Fibroblast of villous mesenchyme (primary cell): ENCODE data around the genes HRH4 and CDH2.

DNA sequence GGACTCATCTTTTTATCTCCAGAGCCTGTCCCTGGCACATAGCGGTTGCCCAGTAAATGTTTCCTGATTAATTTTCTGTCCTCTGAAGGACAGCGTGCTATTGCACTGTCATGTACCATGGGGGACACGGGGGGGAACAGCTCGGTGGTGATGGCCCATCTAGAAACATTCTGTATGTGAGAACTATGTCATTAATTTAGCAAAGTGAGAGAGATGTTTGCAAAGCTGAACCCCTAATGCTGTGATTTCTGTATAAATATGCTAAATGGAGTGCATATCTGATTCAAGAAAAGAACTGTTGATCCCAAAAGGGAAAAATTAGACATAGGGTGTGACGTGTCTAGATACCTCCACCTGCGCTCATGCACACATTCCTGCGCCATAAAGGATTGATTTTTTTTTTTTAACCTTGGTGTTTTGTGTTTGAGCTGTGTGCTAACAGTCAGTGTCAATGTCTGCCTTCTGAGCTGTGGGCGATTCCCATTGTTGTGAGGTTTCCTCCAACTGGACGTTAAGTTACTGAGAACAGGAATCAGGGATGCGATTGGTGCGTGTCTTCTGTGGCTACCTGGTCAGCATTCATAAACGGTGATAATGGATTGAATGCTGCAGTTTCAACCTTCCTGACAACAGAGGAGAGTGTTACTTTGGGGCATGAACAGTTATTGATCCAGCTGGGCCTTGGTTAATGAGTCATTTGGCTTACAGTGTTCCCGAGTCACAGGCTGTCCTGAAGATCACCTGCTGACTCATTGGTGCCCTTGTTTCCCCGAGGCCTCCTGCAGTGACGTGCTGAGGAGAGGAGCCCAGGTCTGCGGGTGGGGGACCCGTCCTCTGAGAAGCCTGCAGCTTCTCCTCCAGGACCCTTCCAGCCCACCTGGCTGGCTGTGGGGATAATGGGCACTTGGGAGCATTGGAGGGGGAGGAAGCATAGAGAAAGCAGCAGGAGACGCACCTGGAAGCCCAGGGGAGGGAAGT lies 26.0 kb upstream of the CABYR start:
- CAGE, long polyA plus RNA = no peak

DNA sequence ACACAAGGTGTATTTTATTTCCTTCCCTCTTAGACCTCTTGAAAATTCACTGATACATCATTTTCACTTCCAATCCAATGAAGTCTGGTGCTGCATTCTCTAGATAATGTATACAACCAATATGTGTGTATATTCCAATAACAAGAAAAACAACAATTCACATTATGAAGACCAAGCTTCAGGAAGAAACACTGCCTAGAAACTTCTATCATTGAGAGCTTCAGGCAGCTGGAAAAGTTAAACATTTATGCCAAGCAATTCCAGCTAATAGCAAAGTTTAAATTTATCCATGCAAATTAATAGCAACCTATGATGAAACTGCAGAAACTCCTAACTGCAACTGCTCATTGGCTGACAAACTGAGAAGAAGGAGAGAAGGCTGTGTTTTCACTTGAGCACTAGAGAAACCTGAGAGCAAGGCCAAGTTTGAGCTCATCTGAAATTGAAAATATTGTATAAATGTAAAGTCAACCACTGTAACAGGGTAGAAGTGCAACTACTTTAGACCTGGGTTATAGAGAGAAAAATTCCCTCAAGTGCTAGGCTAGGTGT lies 50.0 kb downstream of the CABYR start:
- CAGE, long polyA plus RNA = no peak

DNA sequence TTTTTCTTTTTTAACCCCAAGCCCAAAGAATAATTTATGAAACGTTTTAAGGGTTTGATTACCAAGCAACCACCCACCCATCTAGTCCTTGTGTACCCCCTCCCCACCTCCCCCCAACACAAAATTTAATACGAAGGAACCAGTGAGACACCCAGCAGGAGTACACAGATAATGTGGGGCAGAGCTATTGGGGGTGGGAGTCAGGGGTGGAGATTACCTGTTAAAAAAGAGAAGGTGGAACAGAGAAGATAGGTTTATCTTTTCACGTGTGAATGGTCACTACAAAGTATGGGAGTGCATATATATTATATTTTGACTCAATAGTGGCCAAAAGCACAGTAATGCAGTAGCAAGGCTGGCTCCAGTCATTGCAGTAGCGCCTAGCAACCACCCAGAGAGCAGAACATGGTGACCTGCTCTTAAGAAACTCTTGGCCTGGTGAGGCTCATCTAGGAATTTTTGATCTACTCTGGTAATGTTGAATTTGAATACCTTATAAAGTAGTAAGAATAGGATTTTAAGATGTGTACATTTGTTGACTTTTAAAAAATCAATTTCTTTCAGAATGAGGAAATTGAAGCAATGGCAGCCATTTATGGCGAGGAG lies 988 bp downstream of the IMPACT start:
- CAGE, long polyA plus RNA = no peak

- CAGE, long polyA plus RNA = no peak
Observed at GRCh38 chr18:24460293-24460694, at the start of gene HRH4. Gene HRH4, plus strand, starts transcription at chr18:24460637.

DNA sequence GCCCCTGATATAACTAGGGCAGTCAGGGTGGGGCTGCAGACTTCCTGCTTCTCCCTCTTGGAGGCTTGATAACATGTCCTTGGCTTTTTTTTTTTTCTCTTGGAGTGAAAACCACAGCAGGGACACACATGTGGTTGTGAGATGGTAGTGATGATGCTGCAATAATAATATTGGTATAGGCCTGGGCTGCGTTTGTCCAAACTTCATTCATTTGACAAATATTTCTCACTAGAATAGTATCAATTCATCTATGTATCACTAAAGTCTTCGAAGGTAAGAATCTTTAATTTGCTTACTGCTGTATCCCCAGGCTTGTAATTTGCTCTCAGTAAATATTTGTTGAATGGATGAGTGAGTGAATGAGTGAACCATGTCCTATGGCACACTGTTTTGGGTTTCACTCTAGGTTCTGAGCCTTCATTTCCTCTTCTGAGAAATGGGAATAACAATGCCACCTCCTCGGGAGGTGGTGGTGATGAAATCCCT lies 437.6 kb downstream of the ZNF521 start:
- CAGE, long polyA plus RNA = no peak

GRCh38 chr18:24987523-24987976 lies 364.4 kb downstream of the ZNF521 start:
- CAGE, long polyA plus RNA = no peak

DNA sequence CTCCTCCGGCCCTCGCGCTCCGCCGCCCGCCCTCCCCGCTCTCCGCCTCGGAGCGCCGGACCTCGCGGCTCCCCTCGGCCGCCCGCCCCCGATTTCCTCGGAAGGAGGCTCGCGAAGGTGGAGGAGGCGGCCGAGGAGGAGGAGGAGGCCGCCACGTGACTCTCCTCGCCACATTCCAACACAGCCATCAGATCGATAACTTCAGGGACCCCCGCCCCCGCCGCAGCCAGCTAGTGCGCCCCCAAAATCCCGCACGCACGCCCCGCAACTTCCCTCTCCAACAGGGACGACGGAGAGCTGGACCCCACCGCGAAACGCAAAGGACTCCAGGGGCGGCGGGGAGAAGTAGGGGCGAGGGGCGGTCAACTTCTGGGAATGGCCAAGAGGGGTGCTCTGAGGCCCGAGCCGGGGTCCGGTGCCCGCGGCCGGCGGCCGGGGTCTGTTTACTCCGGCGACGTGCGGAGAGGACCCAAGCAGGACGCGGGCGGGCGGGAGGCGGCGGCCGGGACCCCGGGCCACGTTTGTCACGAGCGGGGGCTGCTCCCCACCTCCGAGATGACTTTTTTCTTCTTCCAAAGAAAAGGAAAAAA lies 2.0 kb downstream of the ZNF521 start:
- CAGE, long polyA plus RNA = no peak

- CAGE, long polyA plus RNA = no peak
Observed at GRCh38 chr18:25466981-25467835, 115.2 kb upstream of the ZNF521 start.

DNA sequence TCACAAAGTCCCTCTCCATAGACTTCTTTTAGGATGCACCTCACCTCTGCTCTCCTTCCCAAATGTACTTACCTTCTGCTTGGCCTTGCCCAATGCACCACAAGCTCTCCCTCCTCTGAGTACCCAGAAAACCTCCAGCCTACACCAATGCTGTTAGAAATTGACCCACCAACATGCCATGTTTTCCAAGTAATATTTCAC lies 359.5 kb upstream of the ZNF521 start:
- CAGE, long polyA plus RNA = no peak

DNA sequence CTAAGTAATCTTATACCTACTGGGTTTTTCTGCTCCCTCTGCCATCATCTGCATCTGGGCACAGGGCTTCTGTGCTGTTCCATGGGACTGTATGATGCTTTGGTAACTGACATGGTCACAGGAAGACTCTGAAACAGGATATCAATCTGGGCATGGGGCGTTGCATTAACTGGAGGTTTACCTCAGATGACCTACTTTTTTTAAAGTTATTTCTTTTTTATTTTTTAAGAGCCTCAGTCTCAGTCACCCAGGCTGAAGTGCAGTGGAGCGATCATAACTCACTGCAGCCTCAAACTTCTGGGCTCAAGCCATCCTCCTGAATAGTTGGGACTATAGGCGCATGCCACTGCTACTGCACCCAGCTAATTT lies 365.3 kb downstream of the SS18 start:
- CAGE, long polyA plus RNA = no peak

DNA sequence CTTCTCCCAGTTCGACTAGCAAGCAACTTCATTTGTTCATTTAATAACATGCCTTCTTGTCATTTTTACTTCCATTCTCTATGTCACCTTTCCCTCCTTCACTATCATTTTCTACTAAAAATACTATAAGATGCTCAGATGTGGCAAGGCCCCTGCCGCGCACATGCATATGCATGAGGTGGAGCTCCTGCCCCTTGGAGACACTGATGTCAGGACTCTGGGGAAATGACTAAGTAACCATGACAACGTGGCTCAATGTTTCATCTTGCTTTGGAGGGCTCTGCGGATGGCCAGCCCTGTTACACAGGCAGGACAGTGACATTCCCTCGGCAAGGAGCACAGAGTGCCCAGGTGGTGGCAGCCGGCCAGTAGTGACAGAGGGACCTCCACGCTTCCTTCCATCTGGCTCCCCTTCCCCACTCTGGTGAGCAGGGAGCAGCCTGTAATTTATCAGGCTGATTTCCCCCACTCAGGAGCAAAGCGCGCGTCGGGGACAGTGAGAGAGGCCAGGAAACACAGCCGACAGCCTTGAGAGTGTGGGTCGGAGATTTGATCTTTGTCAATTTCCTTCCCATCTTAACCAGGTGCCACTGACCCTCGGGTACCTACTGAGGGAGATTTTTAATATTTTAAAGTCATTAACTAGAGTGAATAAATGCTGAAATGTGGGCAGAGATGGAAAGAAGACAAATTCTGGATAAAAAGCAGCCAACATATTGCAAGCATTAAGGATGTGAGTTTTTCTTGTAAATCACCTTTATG lies 364.0 kb downstream of the SS18 start:
- CAGE, long polyA plus RNA = no peak

GRCh38 chr18:26227166-26227384 lies 830 bp downstream of the TAF4B start:
- CAGE, long polyA plus RNA = no peak

GRCh38 chr18:26703213-26704060 lies 155.1 kb upstream of the KCTD1 start:
- CAGE, long polyA plus RNA = no peak

DNA sequence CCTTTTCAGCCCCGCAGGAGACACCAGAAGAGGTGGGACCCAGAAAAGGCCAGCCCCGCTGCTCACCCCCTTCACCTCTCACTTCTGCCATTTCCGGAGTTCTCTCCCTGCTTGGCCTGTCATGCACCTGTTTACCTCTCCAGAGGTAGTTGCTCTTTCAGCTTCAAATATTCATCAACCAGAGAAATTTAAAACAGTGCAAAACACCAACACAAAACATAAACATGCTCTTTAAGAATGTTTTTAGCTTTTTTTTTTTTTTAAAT lies 783 bp downstream of the AQP4 start:
- CAGE, long polyA plus RNA = no peak

- CAGE, long polyA plus RNA = no peak
Observed at GRCh38 chr18:27993332-27993680, 183.6 kb downstream of the CDH2 start.

- CAGE, long polyA plus RNA = no peak
Observed at GRCh38 chr18:28009426-28010022, 167.4 kb downstream of the CDH2 start.

GRCh38 chr18:28168730-28168929 lies 8.3 kb downstream of the CDH2 start:
- CAGE, long polyA plus RNA = no peak

- CAGE, long polyA plus RNA = no peak
Observed at GRCh38 chr18:28174922-28175982, 1.7 kb downstream of the CDH2 start.

GRCh38 chr18:28176540-28177496 lies at the start of gene CDH2:
Gene CDH2, minus strand, starts transcription at chr18:28177130.
- CAGE, long polyA plus RNA = no peak

DNA sequence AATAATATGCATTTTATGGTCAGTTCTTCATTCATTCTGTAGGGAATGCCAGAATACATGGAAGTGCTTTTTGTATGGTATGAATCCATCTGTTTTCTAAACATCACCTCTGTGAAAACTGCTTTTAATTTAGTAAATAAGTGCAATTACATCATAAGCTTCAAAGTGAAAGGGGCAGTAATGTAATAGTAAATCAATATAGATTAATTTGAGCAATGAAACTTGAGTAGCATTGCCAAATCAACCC lies 891.0 kb upstream of the CDH2 start:
- CAGE, long polyA plus RNA = no peak